SJCRH30 (cell line): ENCODE results near the gene DUX4.

DNA sequence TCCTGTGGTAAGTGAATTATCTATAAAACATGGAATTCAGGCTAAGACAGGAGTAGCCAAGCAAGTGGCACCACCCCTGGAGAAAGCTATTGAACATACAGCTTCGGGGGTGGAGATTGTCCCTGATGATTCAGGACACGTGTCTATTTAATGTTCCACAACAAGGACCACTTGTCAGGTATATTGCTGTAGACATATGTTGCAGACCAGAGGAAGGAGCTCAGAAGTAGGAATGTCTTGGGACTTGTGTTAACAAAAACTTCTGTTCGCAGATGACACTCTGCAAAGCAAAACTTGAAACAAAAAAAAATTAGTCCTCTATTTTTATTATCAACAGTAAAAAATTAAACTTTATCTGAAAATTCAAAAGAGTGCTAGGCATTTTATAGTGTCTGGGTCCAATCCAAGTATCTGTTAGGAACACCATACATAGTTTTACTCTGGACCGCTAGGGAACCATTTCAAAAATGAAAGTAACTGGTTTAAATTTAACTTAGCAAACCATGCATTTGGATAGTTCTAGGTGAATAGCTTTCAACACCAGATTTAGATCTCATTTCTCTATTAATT lies 1.0 kb downstream of the KLKB1 start:
- RAMPAGE, long total RNA: no peak

- RAMPAGE, long total RNA: no peak
Observed at GRCh38 chr4:186258095-186258738, 7.8 kb upstream of the F11 start.

DNA sequence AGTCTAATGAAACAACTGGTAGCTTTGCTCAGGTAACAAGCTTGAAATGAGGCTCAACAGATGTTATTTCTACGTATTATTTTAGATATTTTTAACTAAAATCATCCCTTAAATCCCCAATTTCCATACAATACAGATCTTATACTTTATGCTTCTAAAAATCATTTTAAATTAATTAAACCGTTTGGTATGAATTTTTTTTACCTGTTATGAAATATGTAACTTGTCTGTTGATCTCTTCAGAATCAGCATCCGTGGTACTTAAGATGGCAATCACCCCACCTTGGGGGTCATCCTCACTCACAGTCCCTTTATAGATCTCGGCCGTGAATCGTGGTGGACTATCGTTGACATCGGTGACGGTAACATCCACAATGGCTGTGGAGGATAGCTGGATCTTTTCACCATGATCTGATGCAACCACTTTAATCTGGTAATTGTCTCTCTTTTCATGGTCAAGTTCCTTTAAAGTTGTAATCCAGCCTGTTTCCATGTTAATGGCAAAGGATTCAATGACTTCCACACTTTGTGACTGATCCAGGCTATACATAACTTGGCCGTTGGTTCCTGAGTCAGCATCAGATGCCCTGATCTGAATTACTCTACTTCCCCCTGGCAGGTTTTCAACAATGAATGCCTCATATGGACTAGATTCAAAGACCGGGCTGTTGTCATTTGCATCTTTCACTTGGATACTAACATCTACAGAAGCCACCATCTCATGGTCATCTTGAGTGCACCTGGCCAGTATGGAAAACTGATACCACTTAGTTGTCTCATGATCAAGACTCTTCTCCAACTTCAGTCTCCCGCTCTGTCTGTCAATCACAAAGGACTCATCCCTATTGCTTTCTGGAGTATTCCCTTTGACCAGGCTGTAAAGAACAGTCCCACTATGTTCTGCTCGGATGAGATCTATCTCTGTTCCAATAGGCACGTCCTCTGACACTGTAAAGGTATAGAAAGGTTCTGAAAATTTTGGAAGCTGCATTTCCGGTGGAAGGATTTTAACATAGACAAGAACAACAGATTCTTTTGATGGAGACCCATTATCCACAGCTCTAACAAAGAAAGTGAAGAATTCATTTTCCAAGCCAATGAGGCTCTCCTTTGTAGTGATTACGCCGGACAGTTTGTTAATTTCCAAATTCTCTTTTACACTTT lies 62.5 kb upstream of the MTNR1A start:
- RAMPAGE, long total RNA: no peak

DNA sequence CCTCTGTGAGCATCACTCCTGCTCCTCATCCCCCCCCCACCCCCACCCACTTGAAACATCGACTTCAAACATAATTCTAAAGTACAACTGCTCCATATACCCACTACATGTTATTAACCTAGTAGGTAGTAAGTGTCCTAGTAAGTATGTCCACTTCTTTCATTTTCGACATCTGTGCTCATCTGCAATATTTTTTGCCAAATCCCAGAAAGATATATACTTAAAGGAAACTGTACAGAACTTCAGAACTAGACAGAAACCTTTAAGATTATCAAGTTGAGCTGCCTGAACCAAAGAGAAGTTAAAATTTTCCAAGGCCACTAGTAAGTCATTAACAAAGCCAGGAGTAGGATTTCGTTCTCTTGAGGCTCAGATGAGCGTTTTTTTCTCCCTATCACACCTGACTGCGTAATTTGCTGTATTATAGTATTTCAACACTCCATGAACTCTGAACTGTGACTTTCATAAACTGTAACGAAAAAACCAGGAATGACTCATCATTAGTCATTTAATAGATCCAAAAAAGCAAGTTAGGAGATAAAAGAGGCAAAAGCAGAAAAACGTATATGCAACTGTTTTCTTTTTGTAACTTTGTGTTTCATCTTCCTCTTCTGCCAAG lies 79.8 kb downstream of the FAT1 start:
- RAMPAGE, long total RNA: no peak

- RAMPAGE, long total RNA: no peak
Observed at GRCh38 chr4:186644870-186645359, 78.7 kb downstream of the FAT1 start.

- RAMPAGE, long total RNA: no peak
Observed at GRCh38 chr4:186728643-186729263, 5.1 kb upstream of the FAT1 start.

DNA sequence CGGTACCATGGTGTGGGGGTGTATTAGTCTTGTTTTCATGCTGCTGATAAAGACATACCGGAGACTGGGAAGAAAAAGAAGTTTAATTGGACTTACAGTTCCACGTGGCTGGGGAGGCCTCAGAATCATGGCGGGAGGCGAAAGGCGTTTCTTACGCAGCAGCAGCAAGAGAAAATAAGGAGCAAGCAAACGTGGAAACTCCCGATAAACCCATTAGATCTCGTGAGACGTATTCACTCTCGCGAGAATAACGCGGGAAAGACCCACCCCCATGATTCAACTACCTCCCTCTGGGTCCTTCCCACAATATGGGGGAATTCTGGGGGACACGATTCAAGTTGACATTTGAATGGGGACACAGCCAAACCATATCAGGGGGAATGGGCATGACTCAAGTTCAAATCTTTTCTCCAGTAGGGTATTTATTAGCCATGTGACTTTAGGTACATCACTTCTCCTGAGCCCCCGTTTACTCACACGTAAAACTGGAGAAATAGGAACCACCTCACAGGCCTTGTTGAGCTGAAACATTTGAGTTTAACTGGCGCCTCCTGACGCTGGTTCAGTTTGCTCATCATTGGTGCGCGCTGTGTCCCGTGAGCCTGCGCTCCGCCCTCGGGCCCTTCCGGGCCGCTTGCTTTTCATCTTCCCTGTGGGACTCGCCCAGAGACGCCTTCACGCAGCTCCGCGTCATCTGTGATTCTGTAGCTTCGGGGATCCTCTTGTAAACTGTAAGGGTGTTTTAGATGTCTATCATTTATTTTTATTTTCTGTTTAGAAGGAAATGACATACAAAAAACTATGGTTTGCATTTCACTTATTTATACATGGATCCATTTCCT lies 35.5 kb upstream of the FAT1 start:
- RAMPAGE, long total RNA: no peak

DNA sequence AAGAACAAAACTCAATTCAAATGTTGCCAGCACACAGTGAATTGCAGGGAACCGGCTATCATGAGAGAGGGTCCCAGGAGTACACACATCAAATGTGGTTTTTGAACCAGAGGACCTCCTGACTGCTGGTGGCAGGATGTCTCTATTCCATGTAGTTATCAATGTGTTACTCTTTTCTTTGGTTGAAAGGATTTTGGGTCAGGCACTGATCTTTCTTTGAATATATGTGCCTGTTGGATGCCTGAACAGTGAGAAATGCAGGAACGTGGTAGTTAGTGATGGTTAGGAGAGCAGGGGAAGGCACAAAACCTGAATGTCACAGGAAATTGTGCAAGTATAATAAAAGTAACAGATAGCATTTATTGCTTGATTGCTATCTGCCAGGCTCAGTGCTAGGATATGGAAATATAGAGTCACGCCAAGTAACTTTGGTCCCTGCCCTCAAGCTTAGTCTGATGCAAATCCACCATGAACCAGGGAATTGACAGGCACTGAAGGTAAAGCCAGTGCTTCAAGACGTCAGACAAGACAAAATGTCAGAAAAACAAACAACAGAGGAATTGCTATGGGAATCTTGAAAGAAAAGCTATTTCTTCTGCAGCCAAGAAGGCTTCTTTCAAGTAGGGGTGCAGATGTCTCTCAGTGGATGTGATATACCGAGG lies 219.8 kb upstream of the FAT1 start:
- RAMPAGE, long total RNA: no peak

DNA sequence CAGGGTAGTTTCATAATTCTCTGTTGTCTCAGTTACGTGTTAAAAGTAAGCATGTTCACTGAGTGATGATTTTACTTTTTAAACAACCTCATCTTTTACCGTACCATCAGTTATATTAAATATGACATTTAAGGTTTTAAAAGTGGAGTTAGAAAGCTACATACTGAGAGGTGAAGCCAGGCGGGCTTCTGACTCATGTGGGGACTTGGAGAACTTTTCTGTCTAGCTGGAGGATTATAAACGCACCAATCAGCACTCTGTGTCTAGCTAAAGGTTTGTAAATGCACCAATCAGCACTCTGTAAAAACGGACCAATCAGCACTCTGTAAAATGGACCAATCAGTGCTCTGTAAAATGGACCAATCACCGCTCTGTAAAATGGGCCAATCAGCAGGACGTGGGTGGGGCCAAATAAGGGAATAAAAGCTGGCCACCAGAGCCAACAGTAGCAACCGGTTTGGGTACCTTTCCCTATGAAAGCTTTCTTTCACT lies 320.8 kb downstream of the TRIML1 start:
- RAMPAGE, long total RNA: no peak

DNA sequence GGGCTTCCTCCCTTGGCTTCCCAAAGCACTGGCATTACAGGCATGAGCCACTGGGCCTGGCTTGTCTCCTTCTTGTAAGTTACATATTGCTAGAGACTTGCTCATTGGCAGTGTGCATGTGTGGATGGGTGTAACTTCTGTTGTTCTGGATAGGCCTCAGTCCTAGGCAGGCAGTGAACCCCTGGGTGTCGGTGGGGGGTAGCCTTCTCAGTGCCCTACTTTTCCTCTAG lies 517.7 kb downstream of the TRIML1 start:
- RAMPAGE, long total RNA: no peak

- RAMPAGE, long total RNA: no peak
Observed at GRCh38 chr4:190019119-190019765, 7.8 kb downstream of the FRG2 start.

- RAMPAGE, long total RNA: no peak
Observed at GRCh38 chr4:190049302-190049735, 22.3 kb upstream of the FRG2 start.

DNA sequence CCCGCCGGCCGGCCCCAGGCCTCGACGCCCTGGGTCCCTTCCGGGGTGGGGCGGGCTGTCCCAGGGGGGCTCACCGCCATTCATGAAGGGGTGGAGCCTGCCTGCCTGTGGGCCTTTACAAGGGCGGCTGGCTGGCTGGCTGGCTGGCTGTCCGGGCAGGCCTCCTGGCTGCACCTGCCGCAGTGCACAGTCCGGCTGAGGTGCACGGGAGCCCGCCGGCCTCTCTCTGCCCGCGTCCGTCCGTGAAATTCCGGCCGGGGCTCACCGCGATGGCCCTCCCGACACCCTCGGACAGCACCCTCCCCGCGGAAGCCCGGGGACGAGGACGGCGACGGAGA lies at the start of gene DUX4:
Gene DUX4, plus strand, starts transcription at position 270 of the 338 bp plus-strand sequence.
- RAMPAGE, long total RNA: no peak